Prostate gland (tissue), 2 donors: ENCODE measurements around a stretch of chr10.

- PRO-cap = no peak
- RAMPAGE, long total RNA, 2 experiments = no peak in any of the 2 experiments
Measured at GRCh38 chr10:131310537-131310888, 1.0 kb downstream of the TCERG1L start.

DNA sequence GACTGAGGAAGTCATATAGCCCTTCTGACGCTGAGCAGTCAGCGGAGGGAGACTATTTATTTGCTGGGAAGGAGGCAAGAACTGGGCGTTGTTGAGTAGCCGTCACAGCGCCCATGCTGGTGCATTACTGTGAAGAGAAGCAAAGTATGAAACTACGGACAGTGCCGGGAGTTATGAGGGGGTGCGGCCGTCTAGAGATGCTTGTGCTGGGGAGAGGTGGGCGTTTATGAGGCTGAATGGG lies 48.5 kb upstream of the TCERG1L start:
- PRO-cap = no peak
- RAMPAGE, long total RNA, 2 experiments = no peak in any of the 2 experiments

DNA sequence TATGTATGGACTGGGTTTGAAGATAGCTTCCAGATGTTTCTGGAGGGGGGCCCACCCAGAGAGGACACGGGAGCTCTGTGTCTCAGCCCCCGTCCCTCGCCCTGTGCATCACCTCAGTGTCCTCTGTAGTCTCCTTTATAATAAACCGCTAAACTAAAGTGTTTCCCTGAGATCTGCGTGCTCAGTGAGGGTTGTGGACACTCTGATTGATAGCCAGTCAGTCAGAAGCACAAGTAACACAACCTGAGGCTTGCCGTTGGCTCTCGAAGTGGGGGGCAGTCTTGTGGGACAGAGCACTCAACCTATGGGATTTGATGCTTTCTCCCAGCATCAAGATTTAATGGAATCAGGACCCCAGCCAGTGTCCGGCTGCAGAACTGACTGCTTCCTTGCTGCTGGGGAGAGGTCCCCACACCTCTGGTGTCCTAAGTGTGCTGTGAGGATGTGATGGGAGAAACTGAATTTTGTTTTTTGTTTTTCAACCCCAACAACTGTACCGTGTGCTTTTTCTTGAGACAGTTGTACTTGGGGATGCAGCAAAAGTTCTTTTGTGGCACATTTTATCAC lies 10.2 kb downstream of the PPP2R2D start:
- PRO-cap = no peak
- RAMPAGE, long total RNA, 2 experiments = no peak in any of the 2 experiments

- PRO-cap = no peak
- RAMPAGE, long total RNA, 2 experiments = no peak in any of the 2 experiments
Measured at GRCh38 chr10:131911454-131912391, 10.9 kb downstream of the PPP2R2D start.

DNA sequence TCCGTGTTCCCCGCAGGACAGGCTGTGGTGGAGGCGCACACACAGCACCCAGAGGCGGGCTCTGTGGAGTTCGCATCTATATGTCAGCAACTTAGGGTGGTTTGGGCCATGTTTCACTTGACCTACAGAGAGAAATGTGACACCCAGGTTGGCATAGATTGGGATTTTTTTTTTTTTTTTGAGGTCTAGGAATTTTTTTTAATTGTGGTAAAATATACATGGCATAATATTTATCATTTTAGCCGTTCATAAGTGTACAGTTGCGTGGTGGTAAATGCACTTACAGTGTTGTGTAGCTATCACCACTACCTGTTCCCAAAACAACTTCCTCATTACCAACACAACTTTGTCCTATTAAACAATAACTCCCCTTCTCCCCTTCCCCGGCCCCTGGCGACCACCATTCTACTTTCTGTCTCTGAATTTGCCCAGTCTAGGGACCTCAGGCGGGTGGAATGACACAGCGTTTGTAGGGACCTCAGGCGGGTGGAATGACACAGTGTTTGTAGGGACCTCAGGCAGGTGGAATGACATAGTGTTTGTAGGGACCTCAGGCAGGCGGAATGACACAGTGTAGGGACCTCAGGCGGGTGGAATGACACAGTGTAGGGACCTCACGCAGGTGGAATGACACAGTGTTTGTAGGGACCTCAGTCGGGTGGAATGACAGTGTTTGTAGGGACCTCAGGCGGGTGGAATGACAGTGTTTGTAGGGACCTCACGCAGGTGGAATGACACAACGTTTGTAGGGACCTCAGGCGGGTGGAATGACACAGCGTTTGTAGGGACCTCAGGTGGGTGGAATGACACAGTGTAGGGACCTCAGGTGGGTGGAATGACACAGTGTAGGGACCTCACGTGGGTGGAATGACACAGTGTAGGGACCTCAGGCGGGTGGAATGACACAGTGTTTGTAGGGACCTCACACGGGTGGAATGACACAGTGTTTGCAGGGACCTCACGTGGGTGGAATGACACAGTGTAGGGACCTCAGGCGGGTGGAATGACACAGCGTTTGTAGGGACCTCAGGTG lies 15.7 kb downstream of the PPP2R2D start:
- PRO-cap = no peak
- RAMPAGE, long total RNA, 2 experiments = no peak in any of the 2 experiments

DNA sequence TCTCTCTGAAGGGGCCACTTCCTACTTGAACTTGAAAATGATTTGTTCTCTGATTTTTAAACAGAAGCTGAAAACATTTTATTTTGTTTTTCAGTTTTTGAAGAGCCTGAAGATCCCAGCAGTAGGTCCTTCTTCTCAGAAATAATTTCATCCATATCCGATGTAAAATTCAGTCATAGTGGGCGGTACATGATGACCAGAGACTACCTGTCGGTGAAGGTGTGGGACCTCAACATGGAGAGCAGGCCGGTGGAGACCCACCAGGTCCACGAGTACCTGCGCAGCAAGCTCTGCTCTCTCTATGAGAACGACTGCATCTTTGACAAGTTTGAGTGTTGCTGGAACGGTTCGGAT lies 34.3 kb downstream of the BNIP3 start:
- PRO-cap = no peak
- RAMPAGE, long total RNA, 2 experiments = no peak in any of the 2 experiments

GRCh38 chr10:131980497-131981175 lies 1.1 kb downstream of the BNIP3 start:
- PRO-cap = no peak
- RAMPAGE, long total RNA, 2 experiments = no peak in any of the 2 experiments

GRCh38 chr10:131981176-131981661 lies 504 bp downstream of the BNIP3 start:
- PRO-cap = unidirectional peak, plus-strand start at chr10:131981561
- RAMPAGE, long total RNA, 2 experiments = no peak in any of the 2 experiments

DNA sequence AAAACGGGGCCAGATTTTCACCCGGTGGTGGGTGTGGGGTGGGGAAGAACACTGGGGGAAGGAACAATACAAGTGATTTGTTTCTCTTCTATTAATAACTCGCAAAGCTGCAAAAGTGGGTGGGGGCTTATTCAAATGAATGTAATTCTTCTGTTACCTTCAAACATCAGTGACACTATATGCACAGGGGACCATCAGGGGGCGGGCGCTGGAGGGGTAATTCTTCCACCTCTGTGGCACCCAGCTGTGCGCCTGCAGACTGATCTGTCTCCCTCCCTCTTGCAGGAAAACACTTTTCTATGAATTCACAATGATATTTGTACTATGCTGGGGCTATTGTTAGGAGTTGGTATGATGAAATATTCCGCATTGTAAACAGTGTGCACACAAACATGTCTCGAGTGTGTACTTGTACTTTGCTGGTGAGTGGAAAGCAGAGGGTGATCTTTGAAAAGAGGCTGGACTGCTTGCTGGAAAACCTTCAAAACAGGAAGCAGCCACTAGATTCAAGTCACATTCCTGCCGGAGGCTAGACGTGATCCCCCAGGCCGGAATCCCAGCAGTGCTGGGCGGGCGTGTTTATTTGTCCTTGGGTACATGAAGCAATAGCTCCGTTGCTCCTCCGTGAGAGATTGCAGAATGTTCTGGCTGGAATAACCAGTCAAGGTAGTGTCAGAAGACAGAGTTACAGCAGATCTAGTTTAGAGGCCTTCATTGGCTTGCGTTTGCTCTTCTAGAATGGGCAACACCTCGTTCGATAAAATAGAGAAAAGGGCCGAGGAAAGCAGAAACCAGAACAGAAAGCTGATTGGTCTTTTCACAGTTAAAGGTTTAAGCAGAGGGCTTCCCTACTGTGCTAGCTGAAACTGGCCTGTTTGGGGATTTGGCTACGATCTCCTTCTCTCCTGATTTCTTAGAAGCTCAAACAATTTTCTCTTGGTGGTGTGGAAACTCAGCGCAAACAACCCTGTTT lies 15.9 kb upstream of the BNIP3 start:
- PRO-cap = bidirectional peak, plus-strand start at position 514 of the sequence, minus-strand start at position 290 of the sequence; bidirectional peak, plus-strand start at position 660 of the sequence, minus-strand start at position 555 of the sequence
- RAMPAGE, long total RNA, 2 experiments = no peak in any of the 2 experiments

GRCh38 chr10:132037177-132037510 lies 28.6 kb upstream of the JAKMIP3 start:
- PRO-cap = no peak
- RAMPAGE, long total RNA, 2 experiments = no peak in any of the 2 experiments

GRCh38 chr10:132185675-132186033 lies 1.1 kb upstream of the DPYSL4 start:
- PRO-cap = unidirectional peak, plus-strand start at chr10:132185849
- RAMPAGE, long total RNA, 2 experiments = no peak in any of the 2 experiments

GRCh38 chr10:132306667-132307040 lies 1.1 kb downstream of the STK32C start:
- PRO-cap = no peak
- RAMPAGE, long total RNA, 2 experiments = no peak in any of the 2 experiments

- PRO-cap = no peak
- RAMPAGE, long total RNA, 2 experiments = no peak in any of the 2 experiments
Measured at GRCh38 chr10:132311223-132311695, 3.5 kb upstream of the STK32C start.

- PRO-cap = no peak
- RAMPAGE, long total RNA, 2 experiments = no peak in any of the 2 experiments
Measured at GRCh38 chr10:132320028-132320449, 12.0 kb upstream of the LRRC27 start.

DNA sequence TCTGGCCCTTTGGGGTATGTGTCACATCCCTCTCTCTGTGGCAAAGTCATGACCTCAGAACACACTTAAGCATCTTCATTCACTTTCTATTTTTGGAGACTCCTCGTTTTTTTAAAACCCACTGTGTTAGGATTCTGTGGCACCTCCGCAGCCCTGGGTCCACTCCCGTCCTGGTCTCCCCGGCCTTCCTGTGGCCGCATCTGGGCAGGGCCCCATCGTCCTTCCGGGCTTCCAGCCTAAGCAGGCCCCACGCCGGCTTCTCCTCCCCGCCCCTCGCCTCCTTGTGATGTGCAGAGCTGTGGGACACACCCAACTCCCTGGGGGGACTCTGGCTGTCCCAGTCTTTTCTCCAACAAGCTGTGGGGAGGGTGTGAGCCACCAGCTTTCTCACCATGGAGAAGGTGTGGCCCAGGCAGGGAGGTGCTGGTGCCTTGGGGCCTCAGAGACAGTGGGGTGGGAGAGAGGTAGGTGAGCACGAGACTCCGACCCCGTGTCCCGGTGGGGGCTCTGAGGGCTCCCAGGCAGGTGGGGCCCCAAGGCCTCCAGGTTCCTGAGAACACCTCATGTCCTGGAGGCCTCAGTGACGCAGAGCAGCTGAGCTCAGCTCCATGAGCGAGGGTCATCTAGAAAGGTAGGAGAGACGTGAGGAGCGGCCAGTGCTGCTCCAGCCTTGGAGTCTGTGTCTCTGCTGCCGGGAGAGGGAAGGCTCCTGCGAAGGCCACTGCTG lies 16.6 kb downstream of the PWWP2B start:
- PRO-cap = no peak
- RAMPAGE, long total RNA, 2 experiments = no peak in any of the 2 experiments

DNA sequence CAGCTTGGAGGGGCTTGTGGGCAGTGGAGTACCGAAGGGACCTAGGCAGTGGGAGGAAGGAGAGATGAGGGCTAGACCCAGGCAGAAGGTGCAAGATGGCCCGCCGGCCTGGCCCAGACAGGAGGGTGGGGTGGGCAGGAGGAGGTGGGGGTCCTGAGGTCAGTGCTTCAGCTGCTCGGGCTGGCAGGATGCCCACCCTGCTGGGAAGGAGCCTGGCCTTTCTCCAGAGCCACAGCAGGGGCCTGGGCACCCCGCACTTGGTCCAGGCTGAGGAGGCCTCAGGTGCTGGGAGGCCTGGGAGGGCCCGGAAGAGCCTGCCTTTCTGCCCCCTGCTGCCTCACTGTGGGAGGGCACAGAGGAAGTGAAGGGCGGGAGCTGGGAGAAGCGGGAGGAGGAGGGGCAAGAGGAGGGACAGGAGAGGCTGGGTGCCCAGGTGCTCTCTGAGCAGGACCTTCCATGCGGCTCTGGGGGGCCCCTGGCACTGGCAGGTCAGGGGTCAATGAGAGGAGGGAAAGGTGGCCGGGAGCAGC lies 49.7 kb downstream of the PWWP2B start:
- PRO-cap = bidirectional peak, plus-strand start at position 417 of the sequence, minus-strand start at position 339 of the sequence
- RAMPAGE, long total RNA, 2 experiments = no peak in any of the 2 experiments

- PRO-cap = no peak
- RAMPAGE, long total RNA, 2 experiments = no peak in any of the 2 experiments
Measured at GRCh38 chr10:132466307-132466893, 69.4 kb downstream of the PWWP2B start.

DNA sequence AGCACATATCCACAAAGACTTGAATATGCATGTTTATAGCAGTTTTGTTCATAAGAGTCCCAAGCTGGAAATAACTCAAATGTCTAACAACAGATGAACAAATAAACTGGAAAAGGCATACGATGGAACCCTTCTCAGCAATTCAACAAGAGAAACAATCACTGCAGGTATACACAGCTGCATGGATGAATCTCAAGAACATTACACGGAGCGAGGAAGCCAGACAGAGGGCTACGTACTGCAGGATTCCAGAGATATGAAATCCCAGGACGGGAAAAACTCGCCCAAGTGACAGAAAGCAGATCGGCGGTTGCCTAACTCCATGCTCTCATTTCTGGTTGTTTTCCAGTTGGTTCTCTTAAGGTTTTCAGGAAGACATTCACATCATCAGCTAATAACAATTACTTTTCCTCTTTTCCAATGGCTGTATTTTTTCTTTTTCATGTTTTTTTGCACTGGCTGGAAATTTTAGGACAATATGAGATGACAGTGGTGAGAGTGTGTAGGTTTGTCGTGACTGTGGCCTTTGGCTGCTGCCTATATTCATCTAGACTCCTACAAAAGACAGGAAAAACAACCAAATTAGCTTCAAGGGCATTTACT lies 25.9 kb upstream of the INPP5A start:
- PRO-cap = no peak
- RAMPAGE, long total RNA, 2 experiments = no peak in any of the 2 experiments

DNA sequence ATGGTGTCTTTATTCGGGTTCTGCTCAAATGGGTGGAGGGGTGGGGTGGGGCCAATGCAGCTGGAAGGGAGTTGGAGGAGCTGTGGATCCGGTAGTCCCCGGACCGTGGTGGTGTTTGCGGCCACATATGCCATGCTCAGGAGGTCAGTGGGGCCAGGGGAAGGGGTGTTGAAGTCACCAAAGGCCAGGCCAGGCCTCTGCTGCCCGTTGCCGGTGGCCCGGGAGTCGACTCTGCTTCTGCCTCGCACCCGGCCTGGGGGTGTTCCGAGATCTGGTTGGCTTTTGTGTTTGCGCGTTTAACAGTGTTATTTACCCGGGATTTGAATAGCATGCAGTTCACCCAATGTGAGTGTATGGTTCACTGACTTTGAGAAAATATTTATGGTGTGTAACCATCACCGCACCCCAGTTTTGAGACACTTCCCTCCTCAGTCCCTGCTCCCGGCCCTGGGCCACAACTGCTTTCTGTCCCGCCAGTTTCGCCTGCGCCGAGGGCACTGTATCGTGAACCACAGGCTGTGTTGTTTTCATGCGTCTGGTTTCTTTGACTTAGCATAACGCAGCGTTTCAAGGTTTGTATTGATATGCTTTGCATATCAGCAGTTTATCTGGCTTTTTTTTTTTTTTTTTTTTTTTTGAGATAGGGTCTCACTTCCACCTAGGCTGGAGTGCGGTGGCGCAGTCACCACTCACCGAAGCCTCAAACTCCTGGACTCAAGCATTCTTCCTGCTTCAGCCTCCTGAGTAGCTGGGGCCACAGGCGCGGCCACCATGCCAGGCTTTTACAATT lies 10.8 kb downstream of the INPP5A start:
- PRO-cap = no peak
- RAMPAGE, long total RNA, 2 experiments = no peak in any of the 2 experiments

DNA sequence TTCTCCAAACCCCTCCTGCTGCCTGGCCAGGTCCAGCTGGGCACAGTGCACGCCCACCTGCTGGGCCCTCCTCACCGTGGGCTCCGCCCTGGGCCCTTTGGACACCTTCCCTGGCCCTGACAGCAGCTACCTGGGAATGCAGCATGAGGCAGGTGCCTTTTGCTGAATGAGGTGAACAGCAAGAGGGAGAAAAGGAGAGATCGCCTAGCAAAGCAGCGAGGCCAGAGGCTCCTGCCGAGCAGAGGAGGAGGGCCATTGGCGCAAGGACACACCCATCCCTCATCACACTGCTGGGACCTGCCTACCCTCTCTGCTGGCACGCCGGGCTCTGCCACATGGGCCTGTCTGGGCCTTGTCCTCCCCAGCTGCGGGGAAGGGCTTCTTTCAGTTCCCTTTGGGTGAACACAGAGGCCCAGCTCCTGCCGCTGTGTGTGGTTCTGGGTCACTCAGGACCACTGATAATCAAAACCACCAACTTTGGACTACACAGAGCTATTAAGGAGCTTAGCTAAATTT lies 33.5 kb downstream of the INPP5A start:
- PRO-cap = no peak
- RAMPAGE, long total RNA, 2 experiments = no peak in any of the 2 experiments